Brain (tissue), 1 donor: ENCODE measurements around a stretch of chr5.

GRCh38 chr5:150487038-150487320 lies 21.0 kb upstream of the NDST1 start:
- RRBS = no CpG with 5 or more reads among the region's 5 CpGs

GRCh38 chr5:150500754-150501460 lies 7.0 kb upstream of the NDST1 start:
- RRBS = no CpG with 5 or more reads among the region's 13 CpGs

DNA sequence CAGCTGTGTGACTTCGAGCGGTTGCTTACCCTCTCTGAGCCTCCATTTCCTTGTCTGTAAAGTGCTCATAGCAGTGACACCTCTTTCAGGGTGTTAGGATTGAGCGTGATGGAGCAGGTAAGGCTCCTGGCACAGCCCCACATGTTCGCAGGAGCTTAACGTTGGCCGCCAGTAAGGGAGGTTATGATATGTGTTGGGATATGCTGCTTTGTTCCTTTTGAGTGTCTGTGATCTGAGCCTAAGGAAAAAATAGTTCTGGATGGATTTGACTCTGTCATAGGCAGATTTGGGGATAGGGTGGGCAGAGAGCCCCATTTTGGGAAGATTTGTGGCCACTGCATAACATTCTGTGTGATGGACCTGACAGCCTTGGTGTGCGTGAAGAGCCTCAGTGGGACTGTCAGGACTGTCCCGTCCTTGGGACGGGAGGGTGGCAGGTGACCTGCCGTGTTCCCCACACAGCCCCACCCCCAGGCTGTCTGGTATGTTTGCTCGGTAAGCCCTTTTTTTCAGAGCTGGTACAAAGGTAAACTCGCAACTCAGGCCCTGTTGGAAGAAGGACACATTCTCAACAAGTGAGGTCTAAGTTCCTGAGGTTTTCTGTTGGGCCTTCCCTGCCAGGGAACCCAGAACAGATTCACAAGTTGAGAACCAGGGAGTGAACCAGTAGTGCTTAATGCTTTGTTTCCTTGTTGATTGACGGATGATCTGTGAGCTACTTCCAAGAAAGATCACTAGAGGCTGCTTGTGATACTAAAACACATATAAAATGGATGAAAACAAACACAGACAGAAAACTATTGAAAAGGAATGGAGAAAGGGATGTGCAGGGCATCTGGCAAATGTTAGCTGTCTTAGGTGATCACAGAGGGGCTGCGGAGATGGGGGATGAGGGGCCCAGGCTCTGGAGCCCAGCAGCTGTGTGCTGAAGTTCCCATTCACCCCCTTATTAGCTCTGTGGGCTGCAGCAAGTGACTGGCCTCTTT lies 2.5 kb downstream of the NDST1 start:
- RRBS = no CpG with 5 or more reads among the region's 14 CpGs

GRCh38 chr5:150515860-150516610 lies 8.1 kb downstream of the NDST1 start:
- RRBS = no CpG with 5 or more reads among the region's 8 CpGs

DNA sequence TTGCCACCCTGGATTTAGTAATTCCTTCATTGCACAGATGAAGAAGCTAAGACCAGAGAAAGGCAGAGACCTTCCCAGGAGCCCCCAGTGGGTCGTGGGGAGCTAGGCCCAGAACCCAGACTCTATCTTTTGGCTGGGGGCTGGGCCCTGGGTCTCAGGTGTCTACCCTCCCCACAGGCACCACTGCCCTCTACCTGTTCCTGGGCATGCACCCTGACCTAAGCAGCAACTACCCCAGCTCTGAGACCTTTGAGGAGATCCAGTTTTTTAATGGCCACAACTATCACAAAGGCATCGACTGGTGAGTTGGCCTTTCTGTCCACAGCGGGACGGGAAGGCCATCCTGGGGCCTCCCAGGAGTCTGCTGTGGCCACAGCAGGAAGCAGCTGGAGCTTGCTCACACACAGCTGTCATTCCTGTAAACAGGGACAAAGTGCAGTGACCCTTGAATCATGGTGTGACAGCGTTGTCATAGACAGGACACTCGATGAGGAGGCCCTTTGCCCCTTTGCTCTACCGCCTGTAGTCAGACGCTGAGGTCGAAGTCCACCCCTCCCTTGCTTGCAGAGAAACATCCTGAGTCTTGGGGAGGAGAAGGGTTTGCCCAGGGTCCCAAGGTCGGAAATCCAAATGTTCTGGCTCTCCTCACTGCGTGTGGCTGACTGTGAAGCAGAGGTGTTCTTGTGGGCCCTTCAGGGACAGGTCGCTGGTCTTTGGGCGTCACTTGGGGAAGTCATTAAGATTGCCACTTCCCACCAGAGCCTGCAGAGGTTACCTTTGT lies 34.9 kb downstream of the NDST1 start:
- RRBS = no CpG with 5 or more reads among the region's 13 CpGs

DNA sequence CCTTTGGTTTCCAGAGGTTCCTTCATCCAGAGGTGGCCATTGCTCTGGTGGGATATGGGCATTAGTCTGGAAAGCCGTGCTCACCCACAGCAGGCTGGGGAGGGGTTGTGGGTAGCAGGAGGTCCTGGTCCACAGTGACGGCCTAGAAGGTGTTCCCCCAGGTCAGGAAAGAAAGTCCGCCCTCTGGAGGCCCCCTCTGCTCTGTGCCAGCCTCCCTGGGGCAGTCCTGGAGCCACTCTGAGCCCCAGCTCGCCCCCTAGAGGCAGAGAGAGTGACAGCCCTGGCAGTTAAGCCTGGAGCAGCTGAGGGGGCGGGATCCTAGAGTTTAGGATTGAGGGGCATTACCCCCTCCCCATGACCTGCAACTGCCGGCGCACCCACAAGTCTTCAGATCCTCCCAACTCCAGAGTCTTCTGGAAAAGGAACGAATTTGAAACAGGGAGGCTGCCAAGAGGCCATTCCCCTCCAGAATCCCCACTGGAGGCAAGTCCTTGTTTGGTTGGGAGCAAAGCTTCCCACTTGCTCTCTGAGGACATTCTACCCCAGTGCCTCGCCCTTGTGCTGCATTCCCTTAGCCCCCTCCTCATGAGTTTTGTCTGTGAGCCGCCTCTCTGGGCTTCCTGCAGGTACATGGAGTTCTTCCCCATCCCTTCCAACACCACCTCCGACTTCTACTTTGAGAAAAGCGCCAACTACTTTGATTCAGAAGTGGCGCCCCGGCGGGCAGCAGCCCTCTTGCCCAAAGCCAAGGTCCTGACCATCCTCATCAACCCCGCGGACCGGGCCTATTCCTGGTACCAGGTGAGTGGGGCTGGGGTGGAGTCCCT lies 37.0 kb downstream of the NDST1 start:
- RRBS = 93% methylated on average over 5 of the region's 18 CpGs

DNA sequence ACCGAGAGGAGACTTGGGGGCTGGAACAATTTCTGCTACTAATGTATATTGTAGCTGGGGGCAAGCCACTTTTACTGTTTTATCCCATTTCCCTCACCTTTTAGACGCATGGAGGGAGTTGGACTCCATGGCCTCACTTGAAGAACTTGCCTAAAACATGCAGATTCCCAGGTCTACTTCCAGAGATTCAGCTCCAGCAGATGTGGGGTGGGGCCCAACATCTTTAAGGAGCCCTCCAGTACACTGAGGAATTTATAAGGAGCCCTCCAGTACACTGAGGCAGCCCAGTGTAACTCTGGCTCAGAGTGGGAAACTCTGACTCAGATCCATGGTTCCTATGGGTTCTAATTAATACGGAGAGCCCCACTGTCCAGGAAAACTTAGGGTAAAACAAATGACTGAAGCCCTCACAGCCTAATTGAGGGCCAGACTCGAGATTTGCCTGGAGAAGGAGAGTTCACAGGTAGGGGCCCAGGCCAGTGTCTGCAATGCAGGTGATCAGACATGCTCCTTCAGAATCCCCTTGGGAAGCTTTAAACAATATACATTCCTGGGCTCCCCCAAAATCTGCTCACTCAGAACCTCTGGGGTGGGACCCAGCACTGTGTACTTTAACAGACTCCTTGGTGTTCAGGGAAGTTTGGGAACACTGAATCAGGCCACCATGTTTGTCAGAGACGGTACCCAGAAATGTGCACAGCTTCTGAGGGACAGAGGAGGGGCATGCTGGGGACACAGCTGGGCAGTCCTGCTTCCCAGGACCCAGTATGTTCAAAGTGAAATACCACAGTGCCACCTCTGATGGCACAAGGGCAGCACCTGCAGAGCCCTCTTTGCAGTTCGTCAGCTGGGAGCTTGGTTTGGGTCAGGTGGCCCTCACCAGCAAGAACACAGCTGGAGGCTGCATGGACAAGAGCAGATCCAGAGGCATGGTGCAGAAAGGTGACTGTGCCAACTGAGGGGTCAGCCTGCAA lies 50.9 kb downstream of the NDST1 start:
- RRBS = no CpG with 5 or more reads among the region's 6 CpGs

- RRBS = no CpG with 5 or more reads among the region's 15 CpGs
Observed at GRCh38 chr5:150585649-150586432, 54.6 kb upstream of the SYNPO start.

- RRBS = no CpG with 5 or more reads among the region's 5 CpGs
Observed at GRCh38 chr5:150603993-150604421, 36.5 kb upstream of the SYNPO start.

GRCh38 chr5:150642263-150643111 lies 2.0 kb downstream of the SYNPO start:
- RRBS = no CpG with 5 or more reads among the region's 8 CpGs

DNA sequence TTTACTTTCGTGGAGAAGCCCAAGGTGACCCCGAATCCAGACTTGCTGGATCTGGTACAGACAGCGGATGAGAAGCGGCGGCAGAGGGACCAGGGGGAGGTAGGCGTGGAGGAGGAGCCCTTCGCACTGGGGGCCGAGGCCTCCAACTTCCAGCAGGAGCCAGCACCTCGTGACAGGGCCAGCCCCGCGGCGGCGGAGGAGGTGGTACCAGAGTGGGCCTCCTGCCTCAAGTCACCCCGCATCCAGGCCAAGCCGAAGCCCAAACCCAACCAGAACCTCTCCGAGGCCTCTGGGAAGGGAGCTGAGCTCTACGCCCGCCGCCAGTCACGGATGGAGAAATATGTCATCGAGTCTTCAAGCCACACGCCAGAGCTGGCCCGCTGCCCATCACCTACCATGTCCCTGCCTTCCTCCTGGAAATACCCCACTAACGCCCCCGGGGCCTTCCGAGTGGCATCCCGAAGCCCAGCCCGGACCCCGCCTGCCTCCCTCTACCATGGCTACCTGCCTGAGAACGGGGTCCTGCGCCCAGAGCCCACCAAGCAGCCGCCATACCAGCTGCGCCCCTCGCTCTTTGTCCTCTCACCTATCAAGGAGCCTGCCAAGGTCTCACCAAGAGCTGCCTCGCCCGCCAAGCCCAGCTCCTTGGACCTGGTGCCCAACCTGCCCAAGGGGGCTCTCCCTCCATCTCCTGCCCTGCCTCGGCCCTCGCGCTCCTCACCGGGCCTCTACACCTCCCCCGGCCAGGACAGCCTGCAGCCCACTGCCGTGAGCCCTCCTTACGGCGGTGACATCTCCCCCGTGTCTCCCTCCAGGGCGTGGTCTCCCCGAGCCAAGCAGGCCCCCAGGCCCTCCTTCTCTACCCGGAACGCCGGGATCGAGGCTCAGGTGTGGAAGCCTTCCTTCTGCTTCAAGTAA lies 9.2 kb downstream of the SYNPO start:
- RRBS = 81% methylated on average over 2 of the region's 51 CpGs

GRCh38 chr5:150656385-150657366 lies 4.4 kb upstream of the MYOZ3 start:
- RRBS = 2% methylated on average over 20 of the region's 90 CpGs

DNA sequence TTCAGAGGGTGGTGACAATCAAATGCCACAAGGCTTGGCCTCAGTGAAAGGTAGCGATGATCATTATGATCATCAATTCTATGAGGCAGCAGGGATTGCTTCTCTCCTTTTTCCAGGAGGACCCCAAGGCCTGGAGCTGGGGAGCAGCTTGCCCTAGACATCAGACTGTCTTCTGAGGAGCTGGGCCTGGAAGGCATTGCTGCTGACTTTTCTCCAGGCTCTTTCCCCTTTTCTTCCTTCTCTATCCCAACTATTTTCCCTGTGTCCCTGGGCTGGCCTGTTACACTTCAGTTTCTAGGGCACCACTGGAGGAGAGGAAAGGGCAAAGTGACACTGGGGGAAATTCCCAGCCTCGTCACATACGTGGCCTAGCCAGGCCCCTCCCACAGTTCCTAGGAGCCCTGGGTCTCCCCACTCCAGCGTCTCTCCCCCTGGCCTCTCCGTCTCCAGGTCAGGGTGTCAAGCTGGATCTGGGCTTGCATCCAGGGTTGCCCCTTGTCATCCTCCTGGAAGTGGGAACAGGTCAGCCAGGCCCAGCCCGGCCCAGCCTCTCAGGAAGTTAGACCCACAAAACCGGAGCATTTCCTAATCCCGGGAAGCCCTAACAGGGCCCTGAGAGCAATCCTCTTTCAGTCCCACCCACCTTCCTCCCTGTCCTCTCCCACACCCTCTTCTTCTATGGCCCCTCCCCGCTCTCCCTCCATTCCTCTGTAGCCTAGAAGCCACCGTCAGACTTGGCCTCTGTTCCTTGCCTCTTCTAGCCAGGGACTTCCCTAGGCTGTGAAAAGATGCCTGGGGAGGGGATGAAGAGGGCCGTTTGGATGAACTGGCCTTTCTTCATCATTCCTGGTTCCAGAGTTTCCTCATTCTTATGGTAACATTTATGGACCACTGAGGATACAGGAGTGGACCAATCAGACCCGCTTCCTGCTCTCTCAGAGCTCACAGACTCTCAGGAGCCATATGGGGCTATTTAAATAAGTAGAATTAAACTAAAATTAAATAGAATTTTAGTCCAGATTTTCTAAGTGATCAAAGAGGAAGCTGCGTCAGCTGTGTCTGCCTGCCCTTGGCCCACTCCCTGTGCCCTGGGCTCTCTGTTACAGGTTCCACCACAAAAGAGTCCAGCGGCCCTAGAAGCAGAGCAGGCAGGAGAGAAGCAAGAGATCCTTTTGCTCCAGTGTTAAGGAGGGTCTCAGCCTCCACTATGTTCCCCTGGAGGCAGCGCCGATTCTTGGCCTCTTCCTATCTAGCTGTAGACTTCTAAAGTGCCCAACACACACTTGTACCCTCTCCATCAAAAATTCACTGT lies 4.9 kb upstream of the TNIP1 start:
- RRBS = no CpG with 5 or more reads among the region's 16 CpGs

DNA sequence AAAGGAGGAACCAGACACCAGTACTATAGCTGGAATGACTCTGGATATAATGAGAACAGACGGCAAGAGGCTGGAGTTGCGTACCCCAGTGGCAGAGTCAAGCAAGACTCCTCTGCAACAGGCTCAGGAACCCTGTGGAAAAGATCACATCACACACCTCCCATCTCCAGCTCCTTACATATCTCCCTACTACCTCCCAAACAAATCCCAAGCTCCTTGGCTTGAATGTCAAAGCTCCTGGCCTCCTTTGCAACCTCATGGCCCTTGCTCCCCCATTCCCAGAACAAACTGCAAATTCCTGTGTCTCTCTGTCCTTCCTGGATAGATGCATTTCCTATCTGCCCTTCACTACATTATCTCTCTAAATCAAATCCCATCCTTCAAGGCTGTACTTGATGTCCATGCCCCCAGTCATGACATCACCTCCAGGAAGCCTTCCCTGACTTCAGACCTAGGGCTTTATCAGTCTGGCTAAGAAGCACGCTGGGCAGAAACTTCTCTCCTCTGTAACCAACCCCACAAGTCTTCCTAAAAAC lies 25.5 kb upstream of the TNIP1 start:
- RRBS = no CpG with 5 or more reads among the region's 3 CpGs

DNA sequence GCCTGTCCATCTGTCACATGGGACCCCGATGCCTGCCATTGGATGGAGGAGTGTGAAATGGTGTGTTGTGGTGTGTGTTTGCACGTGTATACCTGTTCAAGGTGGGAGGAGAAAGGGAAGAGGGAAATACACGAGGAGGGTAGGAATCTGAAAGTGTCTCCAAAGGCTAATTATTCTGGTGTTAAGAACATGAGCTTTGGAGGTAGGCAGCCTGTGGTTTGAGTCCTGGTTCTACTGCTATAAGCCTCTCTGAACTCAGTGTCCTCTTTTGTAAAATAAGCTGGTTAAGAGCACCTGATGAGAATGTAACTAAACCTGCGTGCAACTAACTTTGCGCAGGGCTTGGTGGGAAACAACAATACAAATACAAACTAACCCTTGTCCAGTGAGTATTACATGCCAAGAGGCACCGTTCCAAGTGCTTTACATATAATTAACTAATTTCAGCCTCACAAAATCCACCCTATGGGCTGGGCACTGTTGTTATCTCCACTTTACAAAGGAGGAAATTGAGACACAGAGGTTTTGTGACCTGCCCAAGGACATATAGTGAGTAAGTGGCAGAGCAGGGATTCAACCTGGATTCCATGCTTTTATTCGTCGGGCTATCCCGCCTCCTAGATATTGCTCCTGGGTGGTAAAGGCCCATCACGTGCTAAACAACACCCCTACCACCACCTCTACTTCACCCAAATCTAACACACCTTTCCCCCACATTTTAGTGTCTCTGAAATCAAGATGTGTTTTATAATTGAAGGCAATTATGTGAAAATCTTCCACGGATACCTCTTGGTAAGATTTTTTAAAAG lies 26.2 kb upstream of the TNIP1 start:
- RRBS = no CpG with 5 or more reads among the region's 11 CpGs

DNA sequence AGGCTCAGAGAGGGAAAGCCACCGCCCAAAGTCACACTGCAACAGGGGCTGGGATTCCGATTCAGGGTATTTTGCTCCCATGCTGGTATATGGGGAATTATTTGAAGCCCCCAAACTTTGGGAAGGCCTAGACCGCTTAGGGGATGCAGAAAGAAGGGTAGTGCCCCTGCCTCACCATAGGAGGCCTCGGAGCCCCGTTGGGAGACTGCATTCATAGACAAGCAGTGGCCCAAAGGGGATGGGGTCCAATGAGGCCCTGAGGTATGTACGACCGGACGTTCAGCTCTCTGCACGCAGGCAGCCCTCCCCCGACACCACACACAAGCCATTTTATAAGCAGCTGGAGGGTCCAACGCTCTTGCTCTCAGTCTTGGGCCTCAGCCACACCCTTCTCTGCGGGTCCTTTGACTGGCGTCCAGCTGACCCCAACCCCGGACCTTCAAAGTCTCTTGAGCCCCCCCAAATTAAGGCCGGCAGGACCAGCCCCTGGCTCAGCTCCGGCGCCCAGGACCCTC lies 628 bp downstream of the ANXA6 start:
- RRBS = 8% methylated on average over 1 of the region's 17 CpGs

DNA sequence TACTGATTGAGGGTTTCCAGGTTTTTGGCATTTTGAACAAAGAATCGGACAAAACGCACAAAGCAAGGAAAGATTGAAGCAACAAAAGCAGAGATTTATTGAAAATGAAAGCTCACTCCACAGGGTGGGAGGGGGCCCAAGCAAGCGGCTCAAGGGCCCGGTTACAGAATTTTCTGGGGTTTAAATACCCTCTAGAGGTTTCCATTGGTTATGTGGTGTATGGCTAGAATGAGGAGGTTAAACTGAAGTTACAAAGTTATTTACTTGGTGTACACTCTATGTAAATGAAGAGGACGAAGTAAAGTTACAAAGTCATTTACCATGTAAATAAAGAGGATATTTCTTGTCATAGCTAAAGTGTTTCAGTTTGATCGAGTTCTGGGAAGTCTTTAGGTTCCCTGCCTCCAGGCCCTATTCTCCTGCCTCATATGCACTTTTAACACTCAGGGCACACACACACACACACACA lies 10.7 kb upstream of the GM2A start:
- RRBS = no CpG with 5 or more reads among the region's 6 CpGs

DNA sequence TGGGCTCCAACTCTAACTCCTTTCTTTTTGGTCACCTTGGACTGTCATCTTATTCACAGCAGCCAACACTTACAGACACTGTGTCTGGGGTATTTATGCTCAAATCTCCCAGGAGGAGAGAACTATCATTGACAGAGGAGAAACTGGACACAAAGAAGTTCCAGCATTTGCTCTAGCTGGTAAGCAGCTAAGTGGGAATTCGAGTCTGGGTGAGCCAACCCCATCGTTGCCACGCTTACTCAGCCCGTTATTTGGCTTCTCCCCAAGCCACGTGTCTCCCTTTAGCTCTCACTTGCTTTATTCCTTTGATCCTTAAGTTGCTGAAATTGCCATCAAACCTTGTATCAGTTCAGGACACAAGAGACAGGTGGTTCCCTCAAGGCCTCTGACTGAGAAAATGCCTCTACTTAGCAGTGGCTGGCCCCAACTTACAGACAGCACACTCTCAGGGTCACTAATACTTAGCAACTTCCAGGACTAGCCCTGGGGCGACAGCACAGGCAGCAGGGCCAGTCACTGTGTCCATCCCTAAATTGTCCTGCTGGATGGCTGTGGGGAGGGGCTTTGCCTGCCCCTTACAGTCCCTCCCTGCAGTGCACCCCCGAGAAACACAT lies 1.4 kb downstream of the SLC36A2 start:
- RRBS = no CpG with 5 or more reads among the region's 7 CpGs

DNA sequence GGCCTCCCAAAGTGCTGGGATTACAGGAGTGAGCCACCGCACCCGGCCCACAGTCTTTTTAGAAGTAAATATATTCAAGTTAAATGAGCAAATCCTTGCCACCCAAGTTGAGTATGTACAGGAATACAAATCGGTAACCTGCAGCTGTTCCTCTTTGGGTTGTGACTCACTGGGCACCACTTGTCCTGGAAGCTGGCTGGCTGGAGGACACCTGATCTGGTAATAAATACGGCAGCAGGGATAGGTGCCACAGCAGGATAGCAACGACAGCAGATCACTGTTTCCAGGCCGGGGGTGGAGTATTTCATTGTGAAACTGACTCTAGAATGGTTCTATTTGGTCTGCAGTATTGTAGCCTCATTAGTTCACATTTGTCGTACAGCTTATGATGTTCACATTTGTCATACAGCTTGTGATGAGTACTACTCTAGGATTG lies 35.7 kb upstream of the SLC36A2 start:
- RRBS = no CpG with 5 or more reads among the region's 7 CpGs

GRCh38 chr5:151483106-151483793 lies 35.8 kb downstream of the SLC36A1 start:
- RRBS = no CpG with 5 or more reads among the region's 8 CpGs